ENCODE data around the genes SH3D21 and GRIK3.

DNA sequence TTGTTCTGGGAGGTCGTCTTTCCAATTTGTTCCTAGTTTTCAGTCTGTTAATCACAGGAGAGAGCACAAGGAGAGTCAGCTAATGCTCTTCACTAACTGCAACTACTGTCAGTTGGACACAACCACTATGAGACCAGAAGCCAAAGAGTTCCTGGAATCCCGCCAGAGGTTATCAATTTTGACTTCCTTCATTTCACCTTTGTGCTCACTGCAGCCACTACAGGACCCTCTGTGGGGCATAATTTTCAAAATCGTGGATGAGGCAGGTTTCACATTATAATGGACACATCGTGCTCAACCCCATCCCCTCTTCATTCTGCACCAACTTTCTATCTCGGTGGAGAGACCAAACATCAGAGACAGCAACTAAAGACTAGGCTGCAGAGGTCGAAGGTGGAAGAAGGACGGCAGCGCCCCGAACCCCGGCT, 660 bp downstream of the KIAA0319L start:
- RRBS: no CpG with 5 or more reads among the region's 10 CpGs

DNA sequence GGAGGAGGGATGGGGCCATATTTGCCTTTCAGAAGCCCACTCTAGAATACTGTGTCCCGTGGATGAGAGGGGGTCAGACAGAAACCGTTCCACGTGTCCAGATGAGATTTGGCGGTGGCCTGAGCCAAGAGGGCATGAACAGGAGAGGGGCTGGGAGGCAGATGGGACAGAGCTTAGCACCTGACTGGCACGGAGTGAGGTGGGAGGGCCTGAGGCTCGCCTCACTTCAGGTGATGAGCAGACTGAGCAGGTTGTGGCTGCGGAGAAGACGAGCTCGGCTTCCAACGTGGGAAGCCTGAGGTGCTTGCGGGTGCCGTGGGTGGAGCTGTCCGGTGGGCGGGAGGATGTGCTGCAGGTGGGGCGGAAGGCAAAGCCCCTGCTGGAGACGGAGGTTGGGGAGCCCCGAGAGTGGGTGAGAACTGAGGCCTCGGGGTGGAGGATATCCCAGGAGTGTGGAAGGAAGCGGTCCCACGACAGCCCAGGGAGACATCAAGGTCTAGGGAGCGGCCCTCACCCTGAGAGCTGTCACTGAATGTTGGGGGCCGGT, 11.5 kb downstream of the C1orf216 start:
- RRBS: no CpG with 5 or more reads among the region's 22 CpGs

- RRBS: no CpG with 5 or more reads among the region's 3 CpGs
These were observed 2.2 kb downstream of the AGO4 start for GRCh38 chr1:35809903-35810519.

DNA sequence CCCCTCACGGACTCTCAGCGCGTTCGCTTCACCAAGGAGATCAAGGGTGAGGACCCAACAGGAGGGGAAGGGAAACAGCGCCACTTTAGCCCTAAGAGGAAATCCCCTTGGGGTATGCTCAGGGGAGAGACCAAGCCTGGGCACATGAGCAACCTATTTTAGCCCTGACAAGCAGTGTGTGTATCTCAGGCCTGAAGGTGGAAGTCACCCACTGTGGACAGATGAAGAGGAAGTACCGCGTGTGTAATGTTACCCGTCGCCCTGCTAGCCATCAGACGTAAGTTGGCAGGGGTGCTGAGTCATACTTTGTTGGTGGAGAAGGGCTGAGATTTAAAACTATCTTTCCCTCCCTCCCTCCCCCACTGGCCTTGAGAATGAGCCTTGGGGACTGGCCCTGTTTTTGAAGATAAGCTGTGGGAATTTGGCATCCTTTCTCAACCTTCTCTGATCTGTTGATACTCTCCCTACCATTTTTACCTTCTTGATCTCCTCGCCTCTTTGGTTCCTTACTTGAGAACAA, 11.2 kb downstream of the AGO1 start:
- RRBS: no CpG with 5 or more reads among the region's 11 CpGs

DNA sequence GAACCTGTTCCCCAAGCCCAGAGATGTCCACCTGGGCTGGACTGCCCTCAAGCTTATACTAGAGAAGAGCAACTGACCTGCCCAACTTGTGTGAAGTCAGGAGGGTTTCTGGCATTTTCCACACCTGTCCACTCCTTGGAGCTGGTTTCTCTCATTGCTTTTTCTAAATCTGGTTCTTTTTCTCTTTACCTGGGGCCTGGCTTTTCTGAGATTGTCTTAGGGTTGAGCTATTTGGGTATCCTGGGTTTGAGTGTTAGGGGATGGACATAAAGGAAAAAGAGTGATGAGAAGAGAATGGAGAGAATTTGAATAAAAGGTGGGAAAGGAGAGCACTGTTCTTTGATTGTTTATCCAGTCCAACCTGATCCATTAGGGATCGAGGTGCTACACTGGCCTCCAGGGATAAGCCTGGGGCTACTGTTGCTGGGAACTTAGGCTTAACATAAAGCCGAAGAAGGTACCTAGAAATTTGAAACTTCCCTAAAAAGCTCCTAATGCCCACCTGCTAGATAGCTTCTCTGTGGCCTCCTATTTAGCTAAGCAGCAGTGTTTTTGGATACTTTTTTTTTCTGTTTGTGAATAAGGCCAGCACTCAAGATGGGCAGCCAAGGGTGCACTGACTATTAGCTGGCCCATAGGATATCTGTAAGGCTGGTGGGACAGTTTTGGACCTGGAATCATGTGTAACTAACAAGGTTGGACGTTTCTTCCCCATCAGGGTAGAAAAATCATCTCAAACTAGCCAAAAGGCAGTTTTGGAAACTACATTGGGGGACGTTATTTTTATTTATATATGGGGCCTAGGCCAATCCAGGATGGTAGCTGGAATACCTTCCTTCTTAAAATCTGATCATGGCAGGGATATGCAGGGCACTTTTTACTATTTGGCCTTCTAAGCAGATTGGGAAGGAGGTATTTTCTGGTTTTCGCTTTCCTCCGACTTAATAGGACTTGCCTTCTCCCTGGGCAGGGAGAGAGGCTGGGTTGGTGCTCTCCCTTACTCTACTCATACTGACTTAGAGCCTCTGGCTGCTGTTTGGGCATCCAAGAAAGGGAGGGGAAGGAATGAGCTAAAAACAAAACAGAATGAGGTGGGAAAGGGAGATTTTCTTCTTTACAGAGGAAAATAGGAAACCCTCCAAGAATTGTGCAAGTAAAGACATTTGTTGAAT, 7.8 kb upstream of the AGO3 start:
- RRBS: no CpG with 5 or more reads among the region's 6 CpGs

GRCh38 chr1:36008298-36009208, 75.3 kb upstream of the TEKT2 start:
- RRBS: no CpG with 5 or more reads among the region's 10 CpGs

- RRBS: no CpG with 5 or more reads among the region's 5 CpGs
These were observed 17.2 kb upstream of the TEKT2 start for GRCh38 chr1:36066513-36067209.

GRCh38 chr1:36093789-36094366, 5.2 kb downstream of the ADPRS start:
- RRBS: no CpG with 5 or more reads among the region's 7 CpGs

- RRBS: no CpG with 5 or more reads among the region's 5 CpGs
These were observed 24.7 kb downstream of the MAP7D1 start for GRCh38 chr1:36180584-36181221.

GRCh38 chr1:36296441-36296815, 9.7 kb upstream of the SH3D21 start:
- RRBS: no CpG with 5 or more reads among the region's 7 CpGs

DNA sequence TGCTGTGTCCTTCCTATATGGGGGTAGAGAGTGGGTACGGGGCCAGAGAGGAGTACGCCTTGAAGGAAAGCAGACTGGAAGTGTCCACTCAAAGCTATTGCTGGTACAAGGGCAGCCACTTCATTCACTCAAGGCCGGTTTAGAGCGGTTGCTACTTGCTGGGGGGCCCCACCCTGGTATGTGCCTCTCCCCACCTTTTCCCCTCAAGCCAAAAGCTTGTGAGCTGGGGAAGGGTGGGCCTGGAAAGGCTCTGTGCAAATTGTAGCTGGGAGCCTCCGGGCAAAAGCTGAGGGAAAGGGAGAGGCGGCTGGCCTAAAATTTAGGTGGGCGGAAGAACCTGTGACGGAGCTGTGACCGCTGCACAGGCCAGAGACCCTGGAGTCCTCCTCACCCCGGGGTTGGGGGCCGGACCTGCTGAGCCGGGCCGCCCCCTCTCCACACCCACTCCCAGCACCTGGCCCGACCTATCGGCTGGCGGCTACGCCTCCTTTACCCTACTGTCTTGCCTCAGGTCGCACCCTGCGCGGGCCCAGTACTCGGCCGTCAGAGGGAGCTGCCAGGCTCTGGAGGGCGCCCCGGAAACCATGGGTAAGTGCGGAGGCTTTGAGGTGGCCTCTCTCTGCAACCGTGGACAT, at the start of gene SH3D21:
TSS of gene SH3D21 (plus strand) at position 532 of the 635 bp plus-strand sequence.
- RRBS: no CpG with 5 or more reads among the region's 26 CpGs

- RRBS: no CpG with 5 or more reads among the region's 8 CpGs
These were observed 3.9 kb upstream of the OSCP1 start for GRCh38 chr1:36453982-36454782.

DNA sequence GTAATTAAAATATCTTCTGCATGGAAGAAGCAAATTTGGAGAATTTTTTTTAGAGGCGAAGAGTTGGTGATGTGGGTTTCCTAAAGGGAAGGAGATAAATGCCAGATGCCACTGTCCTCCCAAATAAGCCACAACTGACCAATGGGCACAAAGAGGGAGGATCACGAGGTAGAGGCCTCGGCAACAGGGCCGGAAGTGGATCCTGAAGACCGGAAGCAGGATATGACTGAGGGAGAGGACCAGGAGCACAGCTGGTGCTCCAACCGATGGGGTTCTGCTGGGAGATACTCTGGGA, 169.1 kb downstream of the GRIK3 start:
- RRBS: no CpG with 5 or more reads among the region's 6 CpGs

DNA sequence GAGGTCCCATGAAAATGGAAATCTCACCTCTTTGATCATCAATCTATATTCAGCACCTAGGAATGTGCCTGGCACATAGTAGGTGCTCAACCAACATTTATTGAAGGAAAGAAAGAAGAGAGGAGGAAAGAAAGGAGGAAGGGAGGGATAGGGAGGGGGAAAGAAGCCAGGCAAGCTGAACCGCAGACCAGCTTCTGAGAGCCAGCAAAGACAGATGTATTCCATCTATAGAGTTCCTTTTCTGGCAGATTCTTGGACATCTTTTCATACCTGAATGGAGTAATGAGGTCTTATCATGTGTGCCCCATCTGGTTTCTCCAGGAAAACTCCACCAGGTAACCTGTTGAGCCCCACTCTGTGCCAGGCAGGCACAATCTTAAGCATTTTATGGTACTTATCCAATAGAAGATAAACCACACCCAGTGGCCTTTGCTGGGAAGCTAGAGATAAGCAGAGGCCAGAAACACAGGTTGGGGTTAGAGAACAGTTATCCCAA, 20.0 kb downstream of the GRIK3 start:
- RRBS: no CpG with 5 or more reads among the region's 1 CpG

DNA sequence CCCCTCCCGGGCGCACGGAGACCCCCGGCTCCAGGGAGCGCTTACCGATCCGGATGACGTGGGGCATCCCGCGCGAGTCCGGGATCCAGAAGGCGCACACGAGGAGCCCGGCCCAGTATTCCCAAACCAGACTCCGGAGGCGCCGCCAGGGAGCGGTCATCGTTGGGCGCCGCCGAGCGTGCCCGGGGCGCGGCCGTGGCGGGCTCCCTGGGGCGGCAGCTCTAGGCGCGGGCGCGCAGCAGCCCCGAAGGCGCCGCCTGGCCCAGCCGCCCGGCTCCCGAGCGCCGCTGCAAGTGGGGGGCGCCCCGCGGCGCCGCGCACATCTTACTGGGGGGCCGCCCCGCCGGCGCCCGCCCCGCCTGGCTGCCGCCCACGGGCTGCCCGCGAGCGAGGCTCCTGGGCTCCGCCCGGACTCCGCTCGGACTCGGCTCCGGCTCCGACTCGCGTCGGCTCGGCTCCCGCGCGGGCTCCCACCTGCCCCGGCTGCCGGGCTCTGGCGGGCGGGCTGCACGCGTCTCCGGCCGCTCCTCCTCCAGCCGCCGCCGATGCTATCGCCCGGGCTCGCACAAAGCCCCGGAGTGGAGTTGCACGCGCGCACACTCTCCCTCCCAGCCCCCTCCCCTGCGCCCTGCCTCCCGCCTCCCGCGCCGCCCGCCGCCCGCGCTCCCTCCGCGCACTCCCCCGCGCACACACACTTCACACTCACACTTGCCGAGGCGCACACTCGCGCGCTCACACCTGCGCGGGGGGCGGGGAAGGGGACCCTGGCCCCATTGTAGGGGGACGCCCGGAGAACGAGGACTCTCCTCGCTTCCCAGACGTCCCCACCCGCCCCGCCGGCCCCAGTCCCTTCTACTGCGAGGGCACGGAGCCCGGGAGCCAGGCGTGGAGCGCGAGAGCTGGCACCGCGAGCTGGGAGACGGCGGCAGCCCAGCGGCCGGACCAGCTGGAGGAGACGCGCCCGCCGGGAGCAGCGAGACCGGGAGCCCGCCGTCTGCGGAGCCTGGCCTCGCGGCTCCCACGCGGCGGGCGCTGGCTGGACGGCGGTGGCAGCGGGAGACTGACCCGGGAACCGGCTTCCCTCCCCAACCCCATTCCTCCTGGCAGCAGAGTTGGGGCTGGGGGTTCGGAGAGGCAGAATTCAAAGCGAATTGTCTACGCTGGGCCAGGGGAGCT, at the start of gene GRIK3:
TSS of gene GRIK3 (minus strand) at position 567 of the 1,176 bp plus-strand sequence.
- RRBS: 3% methylated on average over 86 of the region's 155 CpGs

DNA sequence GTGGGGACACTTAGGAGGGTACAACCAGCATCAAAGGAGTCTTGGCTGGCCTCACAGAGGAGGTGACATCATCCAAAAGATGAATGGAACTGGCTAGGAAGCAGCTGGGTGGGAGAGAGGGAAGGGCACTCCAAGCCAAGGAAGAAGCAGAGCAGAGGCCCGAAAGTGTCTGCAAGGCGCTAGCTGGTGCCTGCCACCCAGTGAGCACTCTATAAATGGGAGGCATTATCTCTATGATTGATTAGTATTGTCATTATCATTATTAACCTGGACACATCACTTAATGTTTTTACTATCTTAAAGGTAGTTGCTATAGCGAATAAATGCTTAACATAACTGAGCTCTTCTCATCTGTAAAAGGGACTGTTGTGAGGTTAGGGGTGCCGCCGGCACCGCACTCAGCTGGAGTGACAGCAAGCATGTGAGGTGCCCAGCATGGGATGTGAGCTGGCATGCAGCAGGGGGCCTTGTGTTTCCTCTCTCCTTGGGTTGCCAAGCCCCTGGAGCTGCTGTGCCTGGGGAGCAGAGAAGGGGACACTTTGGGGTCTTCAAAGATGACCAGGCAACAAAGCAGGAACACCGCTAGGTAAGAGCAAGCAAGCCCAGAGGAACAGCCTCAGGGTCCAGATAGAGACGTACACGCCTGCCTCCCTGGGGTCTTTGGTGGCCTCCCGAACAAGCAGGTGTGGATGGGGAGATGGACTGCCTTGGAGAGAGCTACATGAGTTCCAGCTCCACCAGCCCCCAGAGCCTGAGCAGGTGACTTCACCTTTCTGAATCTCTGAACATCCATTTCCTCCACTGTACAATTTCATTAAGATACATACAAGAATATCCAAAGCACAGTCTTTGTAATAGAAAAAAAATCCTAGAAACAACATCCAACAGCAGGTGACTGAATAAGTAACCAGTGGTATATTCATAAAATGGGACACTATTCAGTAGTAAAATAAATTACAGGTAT, 2.1 kb upstream of the ZC3H12A start:
- RRBS: no CpG with 5 or more reads among the region's 10 CpGs

- RRBS: no CpG with 5 or more reads among the region's 7 CpGs
These were observed 824 bp upstream of the ZC3H12A start for GRCh38 chr1:37473574-37473937.

DNA sequence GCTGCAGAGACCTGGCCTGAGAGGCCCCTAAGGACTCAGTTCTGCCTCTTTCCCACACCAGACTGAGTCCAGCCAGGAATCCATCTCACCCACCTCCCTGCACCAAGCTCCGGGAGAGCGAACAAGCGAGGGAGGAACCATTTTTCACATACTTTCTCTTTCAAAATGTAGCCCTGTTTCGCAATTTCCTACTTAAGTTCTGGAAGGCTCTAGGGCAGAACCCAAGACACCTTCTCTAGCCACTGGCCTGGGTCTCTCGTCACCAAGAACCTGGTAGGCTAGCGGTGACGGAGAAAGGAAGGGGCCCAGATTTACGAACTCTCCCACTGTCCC, 10.8 kb upstream of the GNL2 start:
- RRBS: no CpG with 5 or more reads among the region's 8 CpGs

GRCh38 chr1:37840139-37840441, 19.3 kb downstream of the MTF1 start:
- RRBS: no CpG with 5 or more reads among the region's 1 CpG

- RRBS: no CpG with 5 or more reads among the region's 5 CpGs
These were observed 8.5 kb upstream of the INPP5B start for GRCh38 chr1:37955223-37955811.